HL-60 (cell line): ENCODE measurements around a stretch of chr6.

DNA sequence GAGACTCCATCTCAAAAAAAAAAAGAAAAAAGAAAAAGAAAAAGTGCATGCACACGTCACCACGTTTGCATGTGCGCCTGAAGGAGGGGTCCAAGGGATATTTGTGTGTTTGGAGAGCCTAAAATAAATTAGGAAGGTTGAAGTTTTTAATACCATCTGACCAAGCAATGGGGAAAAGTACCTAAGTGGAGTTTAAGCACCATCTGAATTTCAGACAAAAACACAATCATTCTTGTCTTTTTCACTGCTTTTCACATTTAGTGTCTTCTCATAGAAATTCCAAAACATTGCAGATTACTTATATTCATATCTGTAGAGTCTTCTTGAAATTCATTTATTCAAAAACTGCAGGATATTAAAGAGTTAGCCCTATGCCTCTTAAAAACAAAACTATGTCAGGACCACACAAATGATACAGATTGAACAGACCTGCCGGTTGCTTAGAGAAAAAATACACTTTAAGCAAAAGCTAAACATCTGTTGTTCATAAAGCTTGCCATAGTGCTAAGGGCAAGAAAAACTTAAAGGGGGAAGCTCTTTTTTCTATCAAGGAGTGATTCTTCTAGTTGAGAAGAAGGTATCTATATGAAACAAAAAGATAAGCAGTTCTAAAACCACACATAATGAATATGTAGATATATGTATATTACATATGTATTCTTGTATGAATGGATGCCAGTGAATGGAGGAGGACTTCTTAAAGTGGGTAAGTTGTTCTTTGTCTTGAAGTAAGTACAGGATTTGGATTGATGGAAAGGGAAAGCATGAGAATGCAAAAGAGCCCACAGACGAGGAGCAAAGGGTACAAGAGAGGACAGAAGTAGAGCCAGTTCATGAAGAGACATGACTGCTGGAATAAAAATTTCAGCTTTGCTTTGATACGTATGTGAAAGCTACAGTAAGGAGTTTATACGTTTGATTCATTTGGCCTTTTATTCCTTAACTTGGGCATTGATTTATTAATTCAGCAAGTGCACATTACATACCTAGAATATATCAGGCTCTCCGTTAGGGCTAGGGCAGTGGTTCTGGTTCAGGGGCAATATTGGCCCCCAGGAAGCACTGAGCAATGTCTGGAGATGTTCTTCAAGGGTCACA is 22.8 kb downstream of the MYLIP start:
- RRBS, result no CpG with 5 or more reads among the region's 8 CpGs

GRCh38 chr6:16361839-16362612 is 123.6 kb downstream of the GMPR start:
- RRBS, result no CpG with 5 or more reads among the region's 18 CpGs

- RRBS, result no CpG with 5 or more reads among the region's 4 CpGs
Observed at GRCh38 chr6:16440808-16441110, 202.4 kb downstream of the GMPR start.

DNA sequence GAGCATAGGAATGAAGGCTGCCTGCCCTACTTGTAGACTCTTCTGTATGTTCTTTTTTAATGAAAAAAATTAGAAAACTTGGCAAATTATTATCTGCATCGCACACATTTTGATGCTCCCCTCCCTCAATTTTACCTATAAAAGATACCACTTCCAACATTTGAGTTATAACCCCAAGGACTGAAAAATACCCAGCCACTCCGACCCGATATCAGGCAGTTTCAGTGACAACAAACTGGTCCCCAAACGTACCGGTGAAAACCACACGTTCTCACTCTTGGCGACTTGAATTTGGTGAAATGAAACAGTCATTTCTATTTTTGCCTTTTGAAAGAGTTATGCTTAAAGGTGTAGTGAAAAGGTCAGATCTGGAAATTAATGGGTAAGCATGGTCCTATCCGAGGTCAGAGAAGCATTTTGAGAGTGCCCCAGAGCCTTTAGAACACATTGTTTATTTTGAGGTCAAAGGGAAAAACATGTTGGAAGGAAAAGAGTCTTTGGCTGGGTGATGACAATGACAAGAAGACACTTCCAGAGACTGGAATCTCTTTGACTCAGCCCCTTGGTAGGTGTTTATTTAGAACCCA is 234.8 kb downstream of the GMPR start:
- RRBS, result no CpG with 5 or more reads among the region's 8 CpGs

DNA sequence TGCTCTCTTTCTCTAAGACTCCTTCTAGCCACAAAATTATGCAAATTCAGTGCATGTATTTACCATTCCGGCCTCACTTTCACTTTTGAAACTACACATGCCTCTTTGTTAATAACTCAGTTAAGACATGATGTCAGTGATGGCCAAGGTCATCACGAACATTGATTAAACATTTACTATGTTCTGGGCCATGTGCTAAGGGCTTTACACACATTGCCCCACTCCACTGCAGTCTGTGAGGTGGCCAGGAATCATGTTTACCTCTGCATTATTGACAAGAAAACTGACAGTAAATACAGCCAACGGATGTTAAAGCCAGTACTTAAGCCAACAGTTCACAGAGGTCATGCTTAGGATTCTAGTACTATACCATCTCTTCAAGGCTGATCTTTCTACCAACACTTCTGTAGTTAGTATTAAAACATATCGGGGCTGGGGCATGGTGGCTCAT is 174.9 kb downstream of the ATXN1 start:
- RRBS, result no CpG with 5 or more reads among the region's 4 CpGs

DNA sequence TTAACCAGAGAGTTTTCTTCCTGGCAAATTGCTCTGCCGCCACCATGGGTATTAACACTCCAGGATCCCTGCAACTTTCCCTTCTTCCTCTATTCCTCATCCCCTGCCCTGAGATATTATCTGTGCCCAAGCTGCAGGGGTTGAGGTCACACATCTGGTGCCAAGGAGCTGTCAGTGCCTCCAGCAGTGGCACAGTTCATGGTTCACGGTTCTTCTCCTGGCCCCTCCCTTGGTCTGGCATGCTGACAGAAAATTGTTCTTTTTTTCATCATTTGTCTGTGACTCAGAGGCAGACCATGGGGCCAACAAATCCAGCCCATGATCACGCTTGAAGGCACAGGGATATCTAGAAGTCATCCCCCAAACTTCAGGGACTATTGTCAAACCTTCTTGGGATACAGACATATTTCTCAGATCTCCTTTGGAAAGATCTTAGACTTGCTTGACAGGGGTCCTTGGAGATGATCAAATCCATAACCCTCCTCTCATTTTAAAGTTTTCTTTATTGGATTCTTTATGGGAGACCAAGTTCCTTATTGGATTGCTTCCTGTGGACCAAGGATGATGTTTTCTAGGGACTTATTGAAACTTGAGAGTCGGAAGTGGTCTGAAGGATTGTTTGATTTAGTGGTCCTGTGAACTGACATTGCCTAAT is 77.4 kb downstream of the ATXN1 start:
- RRBS, result no CpG with 5 or more reads among the region's 4 CpGs

DNA sequence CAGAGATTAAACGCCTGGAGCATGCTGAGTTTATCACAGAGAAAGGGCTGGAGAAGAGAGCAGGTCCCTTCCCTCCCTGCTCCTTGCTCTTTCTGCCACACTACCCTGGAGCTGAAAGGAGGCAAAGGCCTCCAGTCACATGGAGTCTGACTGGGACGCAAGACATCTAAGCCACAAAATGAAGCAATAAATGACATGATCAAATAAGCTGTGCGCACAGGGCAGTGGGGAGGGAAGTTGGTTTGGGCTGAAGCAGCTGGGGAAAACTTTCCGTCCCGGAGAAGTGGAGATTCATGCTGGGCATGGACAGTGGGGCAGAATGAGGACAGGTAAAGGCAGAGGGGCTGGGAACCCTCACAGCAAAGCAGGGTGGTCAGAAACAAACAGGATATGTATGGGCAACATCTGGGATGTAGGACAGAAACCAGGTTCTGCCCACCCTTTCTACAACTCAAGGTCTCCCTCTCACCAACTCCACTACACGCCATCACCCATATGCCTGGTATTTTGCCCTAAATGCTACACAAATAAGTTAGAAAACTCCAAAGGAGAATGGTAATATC is 33.1 kb downstream of the ATXN1 start:
- RRBS, result no CpG with 5 or more reads among the region's 6 CpGs

DNA sequence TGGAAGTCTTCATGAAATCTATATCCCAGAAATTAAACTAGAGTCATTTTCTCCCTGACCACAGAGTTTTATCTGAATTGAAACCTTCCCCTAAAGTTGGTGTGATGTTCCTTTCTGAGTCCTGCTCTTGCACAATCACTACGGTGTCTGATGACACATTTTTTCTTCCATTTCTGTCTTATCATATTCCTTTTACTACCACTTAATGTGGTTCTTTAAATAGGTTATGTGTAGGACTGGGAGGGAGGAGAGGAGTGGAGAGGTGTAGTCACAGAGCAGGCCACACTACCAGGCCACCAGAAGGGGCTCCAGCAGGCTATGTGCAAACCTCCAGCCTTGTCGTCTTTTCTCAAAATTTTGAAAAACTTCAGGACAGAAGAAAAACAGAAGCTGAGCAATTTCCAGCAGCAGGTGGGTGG is 39.7 kb upstream of the ATXN1 start:
- RRBS, result no CpG with 5 or more reads among the region's 2 CpGs

DNA sequence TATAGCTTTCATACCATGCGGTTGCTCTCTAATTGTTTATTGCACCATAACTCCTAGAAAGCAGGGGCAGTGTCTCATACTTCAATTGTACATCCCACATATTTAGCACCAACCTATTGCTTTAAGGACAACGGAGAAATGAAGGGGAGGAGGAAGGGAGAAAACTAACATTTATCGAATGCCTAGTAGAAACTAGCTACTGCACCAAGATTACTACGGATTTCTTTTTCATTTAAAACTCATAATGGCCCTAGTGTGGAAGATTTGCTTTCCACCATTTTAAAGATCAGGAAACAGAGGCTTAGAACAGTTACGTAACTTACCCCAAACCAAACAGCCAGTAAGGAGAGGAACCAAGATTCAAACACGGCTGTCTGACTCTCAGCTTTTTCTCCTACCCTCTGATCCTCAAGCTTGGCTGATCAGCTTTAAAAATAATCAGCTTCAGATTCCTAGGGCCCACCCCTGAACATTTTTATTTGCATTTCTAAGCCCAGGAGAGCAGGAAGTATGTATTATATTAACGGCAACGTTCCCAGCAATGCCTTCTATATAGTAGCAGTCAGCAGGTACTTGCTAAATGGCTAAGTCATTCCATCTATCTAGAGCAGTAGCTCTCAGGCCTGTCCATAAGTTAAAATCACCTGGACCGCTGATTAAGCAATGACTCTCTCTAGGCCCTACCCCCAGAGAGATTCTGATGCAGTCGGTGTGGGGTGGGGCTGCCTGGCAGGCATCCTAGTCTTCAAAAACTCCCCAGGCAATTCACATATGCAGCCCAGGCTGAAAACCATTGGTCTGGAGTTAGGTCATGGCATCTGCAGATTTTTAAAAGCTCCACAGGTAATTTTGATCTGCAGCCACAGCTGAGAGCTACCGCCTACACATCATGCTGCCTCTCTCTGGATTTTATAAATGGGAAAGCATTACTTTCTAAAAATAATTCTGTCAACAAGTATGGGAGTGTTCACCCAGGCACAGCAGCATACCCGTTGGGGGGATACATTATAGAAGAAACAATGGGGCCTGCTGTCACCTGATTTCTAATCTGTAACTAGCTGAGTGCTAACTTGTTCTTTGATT is 43.7 kb upstream of the ATXN1 start:
- RRBS, result no CpG with 5 or more reads among the region's 12 CpGs

DNA sequence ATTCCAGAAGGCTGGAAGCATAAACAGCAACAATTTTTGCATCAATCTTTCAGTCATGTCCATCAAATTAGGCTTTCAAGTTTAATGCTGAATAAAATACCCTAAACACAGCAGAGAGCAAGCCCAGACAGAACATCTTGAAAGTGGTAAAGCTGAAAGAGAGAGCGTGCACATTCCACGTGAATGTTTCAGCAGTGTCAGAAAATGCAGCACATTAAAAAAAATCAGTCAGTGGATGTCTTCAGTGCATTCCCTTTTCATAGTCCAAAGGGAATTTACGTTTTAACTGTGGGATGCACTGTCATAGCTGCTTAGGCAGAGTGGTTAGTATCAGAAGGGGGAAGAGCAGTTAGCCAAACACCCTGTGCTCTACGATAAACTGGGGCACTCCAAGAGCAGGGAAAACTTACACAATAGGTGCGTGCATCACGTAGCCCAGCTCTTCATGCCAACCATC is 116.1 kb upstream of the STMND1 start:
- RRBS, result no CpG with 5 or more reads among the region's 6 CpGs

DNA sequence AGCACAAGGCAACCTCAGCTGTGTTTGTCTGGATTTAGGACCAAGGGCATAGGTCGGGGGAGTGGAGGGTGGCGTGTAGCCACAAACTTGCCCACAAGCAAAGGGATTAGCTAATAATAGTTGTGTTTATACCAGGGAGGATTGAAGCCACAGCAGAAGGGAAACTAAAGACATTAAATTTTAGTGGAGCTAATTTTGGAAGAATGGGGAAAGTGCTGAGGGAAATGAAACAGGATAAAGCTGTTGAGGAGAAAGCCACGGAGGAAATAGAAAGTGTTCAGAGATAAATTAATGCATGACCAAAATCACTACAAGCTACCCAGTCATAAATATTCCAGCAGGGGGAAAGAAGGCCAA is 115.7 kb upstream of the STMND1 start:
- RRBS, result no CpG with 5 or more reads among the region's 3 CpGs

GRCh38 chr6:17015529-17016639 is 86.0 kb upstream of the STMND1 start:
- RRBS, result 14% methylated on average over 1 of the region's 58 CpGs

- RRBS, result no CpG with 5 or more reads among the region's 14 CpGs
Observed at GRCh38 chr6:17102571-17103116, 794 bp downstream of the STMND1 start.

DNA sequence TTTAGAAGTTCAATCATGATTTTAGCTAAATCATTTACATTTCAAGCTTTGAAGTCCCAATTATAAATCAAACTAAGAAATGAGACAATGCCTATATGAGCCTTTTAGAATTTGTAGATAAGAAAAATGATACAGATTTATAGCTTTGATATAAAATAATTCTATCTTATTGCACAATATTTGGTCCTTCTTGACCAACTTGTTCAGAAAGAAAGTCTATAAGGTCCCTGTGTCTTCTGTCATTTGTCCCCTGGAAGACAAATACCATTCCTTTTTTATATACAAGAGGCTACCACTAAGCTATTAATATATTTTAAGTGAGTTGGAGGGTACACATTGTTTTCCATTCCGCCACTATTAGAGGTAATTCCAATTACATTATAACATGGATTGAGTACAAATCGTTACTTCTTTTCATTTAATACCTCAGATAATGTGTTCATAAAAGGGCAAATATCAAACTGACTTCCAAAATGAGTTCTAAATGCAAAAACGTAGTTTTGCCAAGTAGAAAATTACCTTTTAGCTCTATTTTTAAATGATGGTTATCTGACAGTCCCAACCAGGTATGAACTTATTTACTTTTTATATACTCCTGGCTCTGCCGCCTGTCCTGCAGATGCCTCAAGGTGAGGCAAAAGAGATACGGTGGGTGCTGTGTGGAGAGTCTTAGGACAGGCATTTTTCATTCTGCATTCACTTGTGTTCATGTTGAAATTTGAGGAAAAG is 16.6 kb downstream of the RBM24 start:
- RRBS, result no CpG with 5 or more reads among the region's 5 CpGs

DNA sequence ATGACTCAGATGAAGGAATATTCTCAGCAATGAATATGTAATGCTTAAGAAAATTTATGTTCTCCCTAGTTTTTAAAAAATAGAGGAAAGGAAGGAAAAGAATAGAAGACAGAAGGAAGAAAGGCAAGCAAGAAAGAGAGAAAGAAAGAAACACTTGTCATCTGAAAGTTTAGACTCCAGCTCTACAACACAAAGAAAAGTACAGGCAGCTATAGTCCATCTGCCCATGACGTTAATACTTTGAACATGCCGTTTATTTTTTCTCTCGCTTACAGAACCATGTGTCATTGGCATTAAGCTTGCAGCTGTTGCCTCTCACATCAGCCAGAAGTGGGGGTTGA is 36.2 kb downstream of the CAP2 start:
- RRBS, result no CpG with 5 or more reads among the region's 3 CpGs

DNA sequence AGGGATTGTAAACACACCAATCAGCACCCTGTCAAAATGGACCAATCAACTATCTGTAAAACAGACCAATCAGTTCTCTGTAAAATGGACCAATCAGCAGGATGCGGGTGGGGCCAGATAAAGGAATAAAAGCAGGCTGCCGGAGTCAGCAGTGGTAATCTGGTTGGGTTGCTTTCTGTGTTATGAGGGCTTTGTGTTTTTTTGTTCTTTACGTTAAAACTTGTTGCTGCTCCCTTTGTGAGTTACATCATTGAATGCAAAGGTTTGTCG is 22.6 kb upstream of the NUP153 start:
- RRBS, result no CpG with 5 or more reads among the region's 4 CpGs

- RRBS, result no CpG with 5 or more reads among the region's 3 CpGs
Observed at GRCh38 chr6:17902367-17903103, 84.9 kb downstream of the KIF13A start.

DNA sequence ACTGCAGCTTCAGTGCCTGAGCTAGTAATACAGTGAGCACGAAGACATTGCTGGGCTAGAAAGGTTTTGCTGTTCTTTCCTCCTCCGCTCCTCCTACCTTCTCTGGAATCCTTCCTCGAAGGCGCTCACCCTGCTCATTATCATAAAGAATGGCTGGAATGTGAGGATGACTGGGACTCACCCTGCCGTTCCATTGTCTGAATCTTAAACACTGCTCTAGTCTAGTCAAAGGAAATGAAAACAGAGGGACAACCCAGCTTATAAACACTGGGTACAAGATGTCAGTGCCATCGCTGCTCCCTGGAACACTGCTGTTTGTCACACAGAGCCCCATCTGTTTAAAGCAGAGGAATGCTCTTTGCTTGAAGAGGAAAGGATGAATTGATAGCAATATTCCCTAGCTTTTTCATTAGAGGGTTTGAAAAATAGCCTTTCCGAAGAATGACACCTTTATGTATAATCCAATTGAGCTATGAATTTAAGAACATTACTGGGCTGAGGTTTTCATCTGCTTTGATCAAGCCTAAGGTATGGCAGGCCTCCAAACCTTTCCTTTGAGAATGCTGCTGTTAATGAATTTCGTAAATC is 35.6 kb upstream of the KIF13A start:
- RRBS, result no CpG with 5 or more reads among the region's 8 CpGs

GRCh38 chr6:18249560-18249939 is 14.8 kb downstream of the DEK start:
- RRBS, result no CpG with 5 or more reads among the region's 3 CpGs